Endothelial cell (in vitro differentiated cells): ENCODE data around the genes CMTM1, CMTM3, PHAF1 and FHOD1.

- PRO-cap: no peak
These were observed 6.3 kb upstream of the CMTM1 start for GRCh38 chr16:66559840-66560393.

DNA sequence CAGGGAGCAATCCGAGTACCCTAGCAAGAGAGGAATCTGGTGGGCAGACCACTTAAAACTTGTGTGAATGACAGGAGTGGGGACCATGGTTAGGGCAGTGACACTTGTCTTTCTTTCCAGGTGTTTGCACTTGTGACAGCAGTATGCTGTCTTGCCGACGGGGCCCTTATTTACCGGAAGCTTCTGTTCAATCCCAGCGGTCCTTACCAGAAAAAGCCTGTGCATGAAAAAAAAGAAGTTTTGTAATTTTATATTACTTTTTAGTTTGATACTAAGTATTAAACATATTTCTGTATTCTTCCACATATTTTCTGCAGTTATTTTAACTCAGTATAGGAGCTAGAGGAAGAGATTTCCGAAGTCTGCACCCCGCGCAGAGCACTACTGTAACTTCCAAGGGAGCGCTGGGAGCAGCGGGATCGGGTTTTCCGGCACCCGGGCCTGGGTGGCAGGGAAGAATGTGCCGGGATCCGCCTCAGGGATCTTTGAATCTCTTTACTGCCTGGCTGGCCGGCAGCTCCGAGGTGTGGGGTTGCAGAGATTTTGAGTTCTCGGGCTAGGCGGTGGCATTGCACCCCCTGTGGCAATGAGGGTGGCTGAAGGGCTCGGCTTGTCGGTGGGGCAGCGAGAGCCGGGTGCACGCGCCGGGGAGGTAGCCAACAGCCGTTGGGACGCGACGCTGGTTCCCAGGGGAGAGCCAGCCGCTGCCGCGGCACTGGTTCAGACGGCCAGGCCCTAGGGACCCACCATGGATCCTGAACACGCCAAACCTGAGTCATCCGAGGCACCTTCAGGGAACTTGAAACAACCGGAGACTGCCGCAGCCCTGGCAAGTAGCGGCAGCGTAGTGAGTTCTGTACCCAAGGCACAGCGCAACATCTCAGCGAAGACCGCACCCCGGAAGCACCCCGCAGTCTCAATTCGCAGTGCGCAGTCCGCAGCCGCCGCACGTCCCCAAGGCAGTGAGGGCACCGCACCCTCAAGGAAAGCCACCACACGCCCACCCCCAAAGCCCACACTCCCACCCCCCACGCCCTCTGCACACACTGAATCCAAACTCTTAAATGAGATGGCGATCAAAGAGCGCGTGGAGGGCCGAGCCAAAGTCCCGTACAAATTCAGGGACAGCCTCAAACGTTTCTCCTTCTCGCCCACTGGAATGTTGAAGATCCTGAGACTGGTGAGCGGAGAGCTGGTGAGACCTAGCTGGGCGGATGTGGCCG, at the start of gene CMTM1:
TSS of gene CMTM1 (plus strand) at position 674 of the 1,223 bp plus-strand sequence.
- PRO-cap: no peak

- PRO-cap: bidirectional peak, plus-strand start at chr16:66604310, minus-strand start at chr16:66604203; bidirectional peak, plus-strand start at chr16:66604704, minus-strand start at chr16:66604551
These were observed at the start of gene CMTM3 for GRCh38 chr16:66603837-66604843. Gene CMTM3 (plus strand): TSS chr16:66604704.

DNA sequence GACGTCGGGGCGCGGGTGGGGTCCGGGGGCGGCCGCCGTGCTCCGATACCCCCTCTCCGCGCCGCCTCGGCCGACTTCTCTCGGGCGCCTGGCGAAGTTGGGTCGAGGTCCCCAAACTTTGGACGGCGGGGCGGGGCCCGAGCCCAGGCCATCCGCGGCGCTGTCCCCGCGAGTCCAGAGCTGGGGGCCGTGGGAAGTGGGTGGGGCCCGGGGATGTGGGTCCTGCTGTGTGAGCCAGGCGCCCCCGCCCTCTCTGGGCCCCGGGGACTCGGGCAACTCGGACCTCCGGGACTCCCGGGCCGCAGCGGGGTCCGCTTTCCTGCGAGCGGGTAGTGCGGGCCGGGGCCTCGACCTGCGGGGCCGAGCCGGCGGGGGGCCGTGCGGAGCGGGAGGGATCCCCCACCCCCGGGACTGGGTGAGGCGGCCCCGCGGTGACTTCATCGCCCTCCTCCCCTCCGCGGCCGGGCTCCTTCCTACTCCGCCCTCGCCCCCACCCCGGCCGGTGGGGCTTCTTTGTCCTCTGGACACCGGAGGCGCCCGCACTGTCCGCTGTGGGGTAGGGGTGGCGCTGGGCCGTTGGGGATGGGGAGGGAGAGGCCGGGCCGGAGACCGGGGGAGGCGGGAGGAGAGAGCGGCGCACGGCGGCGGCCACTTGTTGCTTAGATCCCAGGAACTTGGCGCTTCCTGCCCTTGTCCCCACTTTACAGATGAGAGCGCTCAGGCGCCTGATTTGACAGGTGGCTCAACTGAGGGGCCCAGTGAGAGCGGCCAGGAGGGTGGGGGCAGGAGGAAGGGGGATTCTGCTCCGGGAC, 714 bp downstream of the CMTM3 start:
- PRO-cap: bidirectional peak, plus-strand start at position 72 of the sequence, minus-strand start at position 90 of the sequence; bidirectional peak, plus-strand start at position 254 of the sequence, minus-strand start at position 334 of the sequence; bidirectional peak, plus-strand start at position 474 of the sequence, minus-strand start at position 544 of the sequence; unidirectional peak, minus-strand start at position 676 of the sequence

DNA sequence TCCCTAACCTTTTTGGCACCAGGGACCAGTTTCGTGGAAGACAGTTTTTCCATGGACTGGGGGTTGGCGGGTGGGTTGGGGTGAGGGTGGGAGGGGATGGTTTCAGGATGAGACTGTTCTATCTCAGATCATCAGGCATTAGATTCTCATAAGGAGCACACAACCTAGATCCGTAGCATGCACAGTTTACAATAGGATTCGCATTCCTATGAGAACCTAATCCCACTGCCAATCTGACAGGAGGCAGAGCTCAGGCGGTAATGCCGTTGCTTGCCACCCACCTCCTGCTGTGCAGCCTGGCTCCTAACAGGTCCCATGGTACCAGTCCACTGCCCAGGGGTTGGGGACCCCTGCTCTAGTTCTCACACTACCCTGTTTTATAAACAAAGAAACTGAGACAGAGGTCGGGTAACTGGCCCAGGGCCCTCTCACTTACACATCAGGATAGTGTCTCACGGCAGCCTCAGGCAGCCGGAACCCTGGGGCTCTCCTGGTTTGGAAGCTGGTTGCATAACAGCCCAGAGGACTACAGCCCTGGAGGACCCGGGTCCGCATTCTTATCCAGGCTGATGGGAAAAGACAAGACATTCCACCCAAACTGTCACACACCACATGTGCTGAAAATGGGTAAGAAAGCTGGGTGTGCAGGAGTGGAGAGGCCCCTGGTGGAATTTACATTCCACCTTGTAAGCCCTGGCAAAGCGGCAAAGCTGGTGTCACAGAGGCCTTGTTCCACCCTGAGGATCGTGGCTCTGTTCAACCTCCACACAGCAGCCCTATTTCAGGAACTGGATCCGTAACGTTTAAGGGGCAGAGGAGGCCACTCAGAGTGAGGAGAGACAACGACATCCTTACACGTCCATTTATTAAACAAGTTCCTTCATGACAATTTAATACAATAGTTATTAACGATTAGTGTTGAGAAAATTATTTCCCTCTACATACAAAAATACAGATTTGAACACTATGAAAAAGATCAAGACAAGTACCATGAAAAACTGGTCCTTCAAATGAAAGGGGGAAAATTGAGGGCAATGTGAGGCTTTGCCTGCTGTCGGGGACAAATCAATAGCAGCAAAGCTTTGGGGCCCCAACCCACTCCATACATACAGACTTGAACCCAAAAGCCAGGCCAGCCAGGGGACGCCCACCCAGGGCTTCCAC, 9.8 kb downstream of the CMTM3 start:
- PRO-cap: no peak

- PRO-cap: no peak
These were observed 45.0 kb downstream of the CMTM3 start for GRCh38 chr16:66649369-66650018.

DNA sequence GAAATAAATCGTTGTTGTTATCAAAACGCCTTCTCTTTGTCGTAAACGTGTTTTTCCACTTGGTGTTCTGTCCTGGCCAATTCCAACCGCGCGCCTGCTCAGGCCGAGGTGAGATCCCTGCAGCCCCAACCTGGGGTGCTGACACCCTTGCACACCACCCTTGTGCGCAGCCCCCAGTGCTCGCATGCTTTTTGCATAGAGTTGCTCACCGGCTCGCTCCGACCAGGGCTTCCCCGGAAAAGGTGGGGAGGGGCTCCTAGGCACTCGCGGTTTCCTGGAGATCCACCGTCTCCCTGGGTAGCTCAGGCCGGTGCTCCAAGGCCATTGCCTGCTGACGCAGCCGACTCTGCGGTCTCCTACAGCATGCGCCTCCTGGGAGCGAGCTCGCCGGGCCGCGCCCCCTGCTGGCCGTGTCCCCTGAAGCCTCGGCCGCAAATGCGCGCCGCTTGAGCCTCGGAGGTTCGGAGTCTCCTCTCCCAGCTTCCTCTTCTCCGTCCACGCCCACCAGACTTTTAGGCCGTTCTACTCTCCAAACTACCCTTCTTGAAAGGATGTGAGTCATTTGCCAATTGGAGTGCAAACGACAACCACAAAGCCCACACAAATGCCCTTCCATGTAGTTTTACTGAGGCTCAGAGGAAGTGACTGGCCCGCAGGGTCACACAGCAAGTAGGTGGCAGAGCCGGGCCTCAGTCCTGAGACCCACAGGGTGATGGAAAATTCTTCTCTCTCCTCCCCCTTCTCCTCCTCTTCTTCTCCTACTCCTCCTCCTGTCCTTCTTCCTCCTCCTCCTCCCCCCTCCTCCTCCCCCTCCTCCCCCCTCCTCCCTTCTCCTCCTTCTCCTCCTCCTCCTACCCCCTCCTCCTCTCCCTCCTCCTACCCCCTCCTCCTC, 7.2 kb upstream of the PDP2 start:
- PRO-cap: no peak

DNA sequence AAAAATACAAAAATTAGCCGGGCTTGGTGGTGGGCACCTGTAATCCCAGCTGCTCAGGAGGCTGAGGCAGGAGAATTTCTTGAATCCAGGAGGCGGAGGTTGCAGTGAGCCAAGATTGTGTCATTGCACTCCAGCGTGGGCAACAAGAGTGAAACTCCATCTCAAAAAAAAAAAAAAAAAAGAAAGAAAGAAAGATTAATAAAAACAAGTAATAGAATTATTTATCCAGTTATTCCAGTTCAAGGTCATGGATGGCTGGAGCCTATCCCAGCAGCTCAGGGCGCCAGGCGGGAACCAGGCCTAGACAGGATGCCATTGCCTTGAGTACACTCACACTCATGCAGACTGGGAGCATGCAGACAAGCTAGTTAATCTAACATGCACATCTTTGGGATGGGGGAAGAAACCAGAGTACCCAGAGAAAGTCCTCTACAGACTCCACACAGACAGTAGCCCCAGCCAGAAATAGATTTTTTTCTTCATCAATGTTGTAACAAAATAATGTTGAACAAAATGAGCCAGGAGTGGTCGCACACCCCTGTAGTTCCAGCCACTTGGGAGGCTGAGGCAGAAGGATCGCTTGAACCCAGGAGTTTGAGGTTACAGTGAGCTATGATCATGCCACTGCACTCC, 17.9 kb downstream of the PDP2 start:
- PRO-cap: no peak

GRCh38 chr16:66905497-66906168, 13.1 kb downstream of the CDH16 start:
- PRO-cap: no peak

DNA sequence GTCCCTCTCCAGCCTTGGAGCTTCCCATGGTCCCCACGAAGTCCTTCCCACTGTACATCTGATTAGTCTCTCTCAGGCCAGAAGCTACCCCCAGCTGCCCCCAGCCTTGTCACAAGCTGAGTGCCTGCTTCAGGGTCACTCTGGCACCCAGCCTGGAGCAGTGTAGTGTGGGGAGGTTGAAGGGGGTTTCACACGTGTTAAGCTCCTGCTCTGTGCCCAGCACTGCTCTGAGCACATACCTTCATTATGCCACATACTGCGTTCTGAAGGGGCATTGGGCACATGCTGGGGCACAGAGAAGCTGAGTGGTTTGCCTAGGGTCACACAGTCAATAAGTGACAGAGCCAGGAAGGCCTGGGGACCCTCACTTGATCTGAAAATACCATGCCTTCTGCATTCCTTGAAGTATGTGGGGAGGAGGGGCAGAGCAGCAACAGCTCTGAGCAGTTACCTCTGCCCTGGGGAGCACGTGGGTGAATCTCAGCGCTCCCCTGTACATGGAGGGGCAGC, 1.3 kb upstream of the CDH16 start:
- PRO-cap: no peak

DNA sequence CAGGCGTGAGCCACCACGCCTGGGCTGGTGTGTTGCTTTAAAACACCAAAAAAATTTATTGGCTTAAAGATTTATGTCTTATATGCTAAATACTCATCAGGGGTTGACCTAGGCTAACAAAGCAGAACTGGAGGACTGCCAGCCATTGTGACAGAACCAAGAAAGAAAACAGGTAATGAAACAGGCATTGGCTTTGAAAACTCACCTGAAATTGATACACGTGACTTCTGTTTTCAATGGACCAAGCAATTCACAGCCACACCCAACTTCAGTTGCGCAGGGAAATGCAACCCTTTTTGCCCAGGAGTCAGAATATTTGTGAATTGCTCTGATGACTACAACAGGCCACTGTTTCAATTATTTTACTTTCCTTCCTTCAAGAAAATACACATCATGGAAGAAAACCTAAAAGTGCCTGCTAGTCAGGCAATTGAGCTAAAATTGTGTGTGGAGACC, 4.8 kb upstream of the PHAF1 start:
- PRO-cap: no peak

GRCh38 chr16:67109177-67110461, at the start of gene PHAF1:
Gene PHAF1 (plus strand): TSS chr16:67109941.
- PRO-cap: bidirectional peak, plus-strand start at chr16:67109605, minus-strand start at chr16:67109478; bidirectional peak, plus-strand start at chr16:67109988, minus-strand start at chr16:67109841

DNA sequence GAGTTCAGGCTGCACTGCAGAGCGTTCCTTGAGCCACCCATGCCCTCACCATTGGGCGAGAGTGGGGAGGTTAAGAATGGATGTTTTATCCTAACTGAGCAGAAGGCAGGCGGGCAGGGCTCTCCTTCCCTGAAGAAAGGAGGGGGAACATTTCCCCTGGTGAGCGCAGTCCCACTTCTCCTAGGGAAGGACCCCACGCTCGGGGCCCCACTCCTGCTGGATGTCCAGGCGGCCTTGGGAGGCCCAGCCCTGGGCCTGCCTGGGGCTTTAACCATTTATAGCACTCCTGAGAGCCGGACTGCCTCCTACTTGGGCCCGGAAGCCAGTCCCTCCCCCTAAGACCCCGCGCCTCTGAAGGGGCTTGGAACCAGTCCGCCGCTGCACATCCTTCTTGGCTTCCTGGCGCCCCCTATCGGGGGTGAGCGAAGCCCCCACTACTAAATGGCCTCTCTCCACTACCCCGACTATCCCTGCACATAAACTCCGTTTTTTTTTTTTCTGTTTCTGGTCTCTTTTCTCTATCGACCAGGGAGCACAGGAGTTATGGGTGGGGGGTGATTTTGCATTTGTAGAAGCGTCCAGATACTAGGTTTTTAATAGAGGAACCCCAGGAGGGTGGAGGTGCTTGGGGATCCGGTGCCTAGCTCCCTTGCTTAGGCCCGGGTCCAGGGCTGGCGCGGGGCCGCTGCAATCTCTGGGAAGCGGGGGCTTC, 5.1 kb downstream of the HSF4 start:
- PRO-cap: no peak

- PRO-cap: bidirectional peak, plus-strand start at chr16:67183433, minus-strand start at chr16:67183246; bidirectional peak, plus-strand start at chr16:67183748, minus-strand start at chr16:67183561
These were observed 706 bp downstream of the MATCAP1 start for GRCh38 chr16:67182880-67183633.

DNA sequence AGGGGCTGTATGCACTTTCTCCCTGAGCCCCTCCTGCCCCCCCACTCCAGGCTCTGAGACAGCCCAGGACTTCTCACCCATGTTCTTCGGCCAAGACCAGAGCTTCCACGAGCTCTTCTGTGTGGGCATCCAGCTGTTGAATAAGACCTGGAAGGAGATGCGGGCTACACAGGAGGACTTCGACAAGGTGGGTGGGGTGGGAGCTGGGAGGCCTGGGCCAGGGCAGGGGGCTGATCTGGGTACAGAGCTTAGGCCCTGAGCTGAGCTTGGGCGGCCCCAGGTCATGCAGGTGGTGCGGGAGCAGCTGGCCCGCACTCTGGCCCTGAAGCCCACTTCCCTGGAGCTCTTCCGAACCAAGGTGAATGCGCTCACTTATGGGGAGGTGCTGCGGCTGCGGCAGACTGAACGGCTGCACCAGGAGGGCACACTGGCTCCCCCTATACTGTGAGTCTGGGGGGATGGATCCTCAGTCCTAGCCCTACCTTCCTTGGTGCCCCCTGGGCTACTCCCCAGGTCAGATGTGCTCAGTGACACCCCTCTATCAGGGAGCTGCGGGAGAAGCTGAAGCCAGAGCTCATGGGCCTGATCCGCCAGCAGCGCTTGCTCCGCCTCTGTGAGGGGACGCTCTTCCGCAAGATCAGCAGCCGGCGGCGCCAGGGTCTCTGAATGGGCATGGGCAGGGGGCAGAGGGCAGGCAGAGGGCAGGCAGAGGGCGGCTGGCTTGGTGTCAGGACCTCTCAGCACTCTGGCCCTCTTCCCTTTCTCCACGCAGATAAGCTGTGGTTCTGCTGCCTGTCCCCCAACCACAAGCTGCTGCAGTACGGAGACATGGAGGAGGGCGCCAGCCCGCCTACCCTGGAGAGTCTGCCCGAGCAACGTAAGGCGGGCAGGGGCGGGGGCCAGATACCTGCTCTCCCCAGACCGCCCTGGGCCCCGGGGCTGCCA, 3.7 kb downstream of the ELMO3 start:
- PRO-cap: no peak

DNA sequence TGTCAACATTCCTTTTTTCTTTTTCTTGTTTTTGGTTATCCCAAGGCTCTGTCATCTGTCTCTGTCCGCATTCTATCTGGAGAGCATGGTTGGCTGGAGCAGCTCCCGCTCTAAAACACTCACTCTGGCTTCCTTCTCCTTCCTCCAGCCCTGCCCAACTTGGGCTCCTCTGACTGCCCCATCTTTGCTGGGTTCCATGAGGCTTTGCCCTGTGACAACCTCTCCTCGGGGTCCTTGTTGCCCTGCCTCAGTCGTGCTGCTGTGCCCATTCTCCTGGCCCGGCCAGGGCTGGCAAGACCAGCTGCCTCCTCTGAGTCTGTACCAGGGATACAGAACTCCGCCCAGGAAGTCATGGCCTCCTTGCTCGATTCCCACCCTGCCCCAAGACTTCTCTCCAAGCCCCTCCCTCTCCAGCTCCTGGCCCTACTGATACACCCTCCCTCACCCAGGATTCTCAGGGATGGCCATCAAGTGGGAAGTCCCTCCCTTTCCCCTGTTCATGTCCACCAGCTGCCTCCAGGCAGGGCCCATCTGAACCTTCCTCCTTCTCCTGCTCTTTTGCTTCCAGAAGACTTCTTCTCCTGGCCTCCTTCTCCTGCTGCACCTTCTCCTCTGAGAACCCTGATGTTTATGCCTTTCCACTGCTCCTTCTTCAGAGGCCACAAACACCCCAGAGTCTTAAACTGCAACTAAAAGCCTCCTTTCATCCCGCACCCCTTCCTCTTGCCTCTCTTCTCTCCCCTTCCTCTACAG, 11.2 kb upstream of the TMEM208 start:
- PRO-cap: no peak

DNA sequence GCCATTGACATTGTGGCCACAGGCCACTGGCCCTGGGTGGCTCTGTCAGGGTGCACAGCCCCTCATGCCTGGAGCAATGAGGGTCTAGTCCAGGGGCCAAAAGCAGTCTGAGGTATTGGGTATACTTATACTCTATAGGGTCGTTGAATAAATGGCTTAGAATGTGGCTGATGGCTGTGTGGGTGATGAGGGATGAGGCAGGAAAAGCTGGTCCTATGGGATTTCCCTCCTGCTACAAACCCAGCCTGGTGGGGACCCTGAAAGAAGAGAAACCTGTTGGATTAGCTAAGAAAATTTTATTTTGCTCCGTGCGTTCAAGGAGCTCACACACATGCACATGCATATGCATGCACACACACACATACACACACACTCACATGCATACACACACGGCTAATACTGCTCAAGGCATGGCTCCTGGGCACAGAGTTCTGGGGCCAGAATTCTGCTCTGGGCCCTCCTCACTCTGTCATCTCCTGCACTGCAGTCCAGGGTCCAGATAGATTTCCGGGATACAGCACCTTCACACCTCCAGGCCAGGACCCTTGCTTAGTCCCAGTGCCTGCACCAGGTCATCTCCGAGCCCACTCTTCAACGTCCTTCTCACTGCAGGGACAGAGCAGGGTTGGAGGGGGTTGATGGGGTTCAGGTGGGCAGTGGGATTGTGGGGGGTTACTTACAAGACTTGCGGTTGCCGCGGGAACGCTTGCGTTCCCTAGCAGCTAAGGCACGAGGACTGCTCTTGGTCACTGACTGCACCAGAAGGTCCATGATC, 2.4 kb downstream of the TMEM208 start:
- PRO-cap: no peak

DNA sequence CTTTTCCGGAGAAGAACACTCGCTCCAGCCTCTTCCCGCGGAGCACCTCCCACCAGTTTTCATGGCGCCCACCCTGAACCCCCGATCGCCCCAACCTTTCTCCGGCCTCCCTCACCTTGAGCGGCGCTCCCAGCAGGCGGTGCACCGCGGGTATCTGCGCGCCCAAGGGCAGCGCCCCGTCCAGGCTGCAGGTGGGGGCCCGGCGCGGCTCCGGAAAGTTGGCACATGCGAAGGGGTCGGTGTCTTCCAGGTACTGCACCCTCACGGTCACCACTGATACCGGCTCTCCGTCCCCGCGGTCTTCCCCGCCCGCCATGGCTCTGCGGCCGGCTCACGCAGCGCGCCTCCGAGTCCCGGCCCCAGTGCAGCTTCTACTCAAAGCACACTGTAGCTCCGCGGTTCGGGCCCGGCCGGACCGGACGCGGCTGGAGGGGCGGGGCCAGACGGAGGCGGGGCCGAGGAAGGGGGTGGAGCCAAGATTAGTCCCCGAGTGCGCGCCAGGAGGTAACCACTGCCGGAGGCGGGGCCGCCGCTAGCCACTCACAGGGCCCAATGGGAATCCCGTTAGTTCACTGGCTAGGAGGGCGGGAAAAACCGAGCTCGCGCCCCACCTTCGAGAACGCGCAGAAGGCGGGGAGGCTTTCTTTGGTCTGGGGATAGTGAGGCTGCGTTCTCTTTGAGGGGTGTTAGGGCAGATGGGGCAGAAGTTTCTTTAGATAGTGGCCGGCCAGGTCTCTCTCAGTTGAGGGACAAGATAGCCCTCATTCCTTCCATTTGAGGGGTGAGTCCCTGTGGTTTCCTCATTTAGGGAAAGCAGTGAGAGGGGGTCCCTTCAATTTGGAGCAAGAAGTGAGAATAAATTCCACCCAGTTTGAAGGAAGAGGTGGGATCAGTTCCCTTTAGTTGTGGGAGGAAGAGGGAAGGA, at the start of gene FHOD1:
TSS of gene FHOD1 (minus strand) at position 387 of the 925 bp plus-strand sequence.
- PRO-cap: unidirectional peak, minus-strand start at position 255 of the sequence; bidirectional peak, plus-strand start at position 624 of the sequence, minus-strand start at position 373 of the sequence

DNA sequence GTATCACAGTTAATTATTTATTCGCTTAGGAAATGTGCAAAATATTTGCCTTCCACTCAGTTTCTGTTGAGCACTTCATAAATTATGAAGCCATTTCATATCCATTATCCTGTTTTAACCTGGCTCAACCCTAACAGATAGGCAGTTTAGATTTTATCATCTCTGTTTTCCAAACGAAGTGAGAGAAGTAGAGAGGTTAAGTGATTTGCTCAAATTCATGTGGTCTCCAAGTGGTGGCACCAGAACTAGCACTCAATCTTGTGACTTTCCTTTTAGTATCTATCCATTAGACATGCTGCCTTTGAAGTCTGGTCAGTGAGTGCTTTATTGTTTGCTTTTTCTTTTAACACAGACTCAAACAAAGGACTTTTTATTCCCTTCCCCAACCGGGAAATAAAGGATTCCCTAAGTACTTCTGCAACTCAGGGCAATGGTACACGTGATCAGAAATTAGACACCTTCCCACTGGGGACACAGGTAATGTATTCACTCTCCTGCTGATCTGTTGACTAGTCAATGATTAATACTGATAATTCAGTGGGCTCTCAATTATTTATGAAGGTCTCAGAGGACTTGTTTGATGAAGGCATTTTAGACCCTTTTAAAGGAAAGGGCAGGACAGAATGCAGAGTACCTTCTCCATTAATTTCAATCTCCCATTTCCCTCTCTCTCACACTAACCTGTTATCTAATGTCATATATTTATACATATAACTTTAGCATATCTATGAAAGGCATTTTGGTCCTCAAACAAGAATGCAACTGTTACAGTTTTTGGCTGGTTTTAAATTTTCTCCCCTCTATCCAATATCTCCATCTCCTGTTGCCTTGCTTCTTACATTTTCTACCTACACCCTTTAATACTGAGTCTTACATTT, 29.8 kb downstream of the TPPP3 start:
- PRO-cap: no peak

- PRO-cap: no peak
These were observed 5.7 kb downstream of the HSD11B2 start for GRCh38 chr16:67436243-67437335.